Measurements from ENCODE around the genes DHDDS and ARID1A.

DNA sequence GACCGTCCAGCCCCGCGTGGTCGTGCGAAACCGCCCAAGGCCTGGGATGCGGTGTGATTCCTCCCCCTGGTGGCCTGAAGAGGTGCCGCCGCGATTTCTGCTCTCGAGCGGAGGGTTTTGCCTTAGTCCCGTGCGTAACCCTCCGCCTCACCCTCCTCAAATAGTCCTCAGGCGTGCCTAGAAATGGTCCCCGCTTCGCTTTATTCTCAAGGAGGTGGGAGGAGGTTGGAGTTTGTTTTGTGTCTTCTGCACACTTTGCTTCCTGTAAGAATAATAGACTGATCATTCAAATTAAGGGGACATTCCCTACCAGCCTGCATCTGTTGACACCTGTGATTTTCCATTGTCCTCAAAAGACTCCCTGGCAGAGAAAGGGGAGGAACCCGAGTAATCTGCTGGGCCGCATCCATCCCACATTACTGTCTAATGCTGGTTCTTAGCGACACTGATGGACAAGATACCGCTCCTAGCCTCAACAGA is 423 bp upstream of the PAFAH2 start:
- RRBS: no CpG with 5 or more reads among the region's 22 CpGs

GRCh38 chr1:26036028-26036294 is 10.0 kb downstream of the SLC30A2 start:
- RRBS: no CpG with 5 or more reads among the region's 20 CpGs

DNA sequence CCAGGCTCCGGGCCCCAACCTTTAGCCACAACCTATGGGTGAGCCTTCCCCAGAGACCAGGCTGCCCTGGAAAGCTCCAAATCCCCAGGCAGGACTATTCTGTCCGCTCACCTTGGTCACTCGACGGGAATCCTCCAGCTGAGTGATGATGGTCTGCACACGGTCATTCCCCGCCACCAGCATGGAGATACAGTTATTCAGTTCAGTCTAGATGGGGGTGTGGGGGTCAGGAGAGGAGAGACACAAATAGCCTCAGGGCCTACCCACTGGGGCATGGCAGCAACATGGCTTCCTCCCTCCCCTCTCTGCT is 7.3 kb downstream of the TRIM63 start:
- RRBS: 36% methylated on average over 1 of the region's 6 CpGs

DNA sequence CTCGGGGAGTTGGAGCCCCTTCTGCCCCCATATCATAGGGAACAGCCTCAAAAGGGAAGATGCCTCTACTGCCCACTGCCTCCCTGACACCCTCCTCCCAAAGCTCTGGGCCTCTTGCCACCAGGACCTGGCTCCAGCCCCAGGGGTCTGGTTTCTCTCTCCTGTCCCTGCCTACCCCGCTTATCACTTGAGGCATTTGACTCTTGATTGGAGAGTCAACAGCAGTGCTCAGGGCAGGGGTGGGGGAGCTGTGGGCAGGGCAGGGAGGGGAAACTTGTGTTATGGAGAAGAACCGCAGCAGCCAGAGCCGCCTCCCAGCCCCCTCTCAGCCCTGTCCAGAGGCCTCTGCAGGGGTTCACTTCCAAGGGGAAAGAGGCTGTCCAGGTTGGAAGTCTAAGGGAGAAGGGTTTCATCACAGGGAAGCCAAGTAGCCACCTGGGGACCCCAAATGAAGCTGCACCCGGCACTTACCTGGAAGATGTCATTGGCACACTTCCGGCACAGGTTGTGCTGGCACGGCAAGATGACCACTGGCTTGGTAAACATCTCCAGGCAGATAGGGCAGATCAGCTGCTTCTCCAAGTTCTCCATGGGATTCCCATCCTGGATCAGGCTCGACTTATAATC is 452 bp downstream of the TRIM63 start:
- RRBS: 75% methylated on average over 1 of the region's 8 CpGs

- RRBS: no CpG with 5 or more reads among the region's 7 CpGs
Observed at GRCh38 chr1:26160645-26161077, 1.8 kb downstream of the FAM110D start.

- RRBS: no CpG with 5 or more reads among the region's 4 CpGs
Observed at GRCh38 chr1:26282962-26283348, 3.1 kb downstream of the SH3BGRL3 start.

- RRBS: no CpG with 5 or more reads among the region's 7 CpGs
Observed at GRCh38 chr1:26305521-26306037, 857 bp downstream of the UBXN11 start.

DNA sequence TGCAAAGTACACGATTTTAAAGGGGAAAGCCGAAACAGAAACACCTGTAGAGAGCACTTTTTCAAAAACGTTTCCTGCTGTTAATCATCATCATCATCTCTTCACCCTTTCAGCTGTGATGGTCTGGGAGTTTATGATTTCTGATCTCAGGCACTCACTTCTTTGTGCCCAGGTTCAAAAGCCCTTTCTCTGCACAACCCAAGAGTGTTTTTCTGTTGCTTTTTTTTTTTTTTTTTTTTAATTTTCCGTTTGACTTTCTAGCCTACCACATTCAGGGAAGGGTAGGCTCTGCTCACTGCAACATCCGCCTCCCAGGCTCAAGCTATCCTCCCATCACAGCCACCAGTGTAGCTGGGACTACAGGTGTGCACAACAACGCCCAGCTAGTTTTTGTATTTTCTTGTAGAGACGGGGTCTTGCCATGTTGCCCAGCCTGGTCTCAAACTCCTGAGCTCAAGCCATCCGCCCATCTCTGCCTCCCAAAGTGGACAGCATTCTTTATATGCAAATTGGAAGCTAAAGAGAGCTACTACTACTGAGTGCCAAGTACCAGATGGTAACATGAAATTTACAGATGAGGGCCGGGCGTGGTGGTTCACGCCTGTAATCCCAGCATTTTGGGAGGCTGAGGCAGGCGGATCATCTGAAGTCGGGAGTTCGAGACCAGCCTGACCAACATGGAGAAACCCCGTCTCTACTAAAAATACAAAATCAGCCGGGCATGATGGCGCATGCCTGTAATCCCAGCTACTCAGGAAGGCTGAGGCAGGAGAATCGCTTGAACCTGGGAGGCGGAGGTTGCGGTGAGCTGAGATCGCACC is 1.2 kb upstream of the UBXN11 start:
- RRBS: no CpG with 5 or more reads among the region's 21 CpGs

- RRBS: no CpG with 5 or more reads among the region's 47 CpGs
Observed at GRCh38 chr1:26431857-26432489, at the start of gene DHDDS. Gene DHDDS, plus strand, starts transcription at chr1:26432321.

- RRBS: no CpG with 5 or more reads among the region's 3 CpGs
Observed at GRCh38 chr1:26486857-26487535, 14.8 kb downstream of the HMGN2 start.

DNA sequence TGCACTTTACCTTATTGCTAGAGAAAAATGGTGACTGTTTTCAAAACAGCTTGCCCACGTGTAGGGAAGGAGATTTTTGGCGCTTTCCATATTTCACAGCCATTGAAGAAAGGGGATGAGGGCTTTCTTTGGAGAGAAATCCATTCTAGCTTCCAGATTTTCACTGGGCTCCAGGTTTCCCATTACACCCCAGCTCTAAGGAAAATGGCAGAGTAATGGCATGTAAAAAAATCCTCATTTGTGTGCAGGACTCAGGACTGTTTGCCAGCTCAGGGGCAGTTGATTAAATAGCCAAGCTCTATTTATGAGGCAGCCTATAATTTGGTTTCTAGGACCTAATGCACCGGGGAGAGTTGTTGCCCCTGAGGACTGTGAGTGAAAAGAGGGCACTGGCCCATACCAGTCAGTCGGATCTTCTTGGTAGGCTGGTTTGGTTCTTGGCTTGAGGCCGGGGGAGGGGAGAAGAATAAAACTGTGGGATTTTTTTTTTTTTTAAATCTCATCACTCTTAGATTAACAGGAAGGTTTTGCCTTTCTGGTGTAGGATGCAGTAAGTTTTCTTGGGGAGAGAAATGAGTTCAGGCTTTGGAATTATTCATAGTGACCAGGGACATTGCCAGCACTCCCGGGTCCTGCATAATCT is 2.1 kb upstream of the ARID1A start:
- RRBS: no CpG with 5 or more reads among the region's 6 CpGs

GRCh38 chr1:26695843-26696602 is at the start of gene ARID1A:
Gene ARID1A, plus strand, starts transcription at chr1:26696015.
- RRBS: 1% methylated on average over 33 of the region's 92 CpGs

GRCh38 chr1:26774103-26775201 is 13.3 kb upstream of the PIGV start:
- RRBS: no CpG with 5 or more reads among the region's 24 CpGs

DNA sequence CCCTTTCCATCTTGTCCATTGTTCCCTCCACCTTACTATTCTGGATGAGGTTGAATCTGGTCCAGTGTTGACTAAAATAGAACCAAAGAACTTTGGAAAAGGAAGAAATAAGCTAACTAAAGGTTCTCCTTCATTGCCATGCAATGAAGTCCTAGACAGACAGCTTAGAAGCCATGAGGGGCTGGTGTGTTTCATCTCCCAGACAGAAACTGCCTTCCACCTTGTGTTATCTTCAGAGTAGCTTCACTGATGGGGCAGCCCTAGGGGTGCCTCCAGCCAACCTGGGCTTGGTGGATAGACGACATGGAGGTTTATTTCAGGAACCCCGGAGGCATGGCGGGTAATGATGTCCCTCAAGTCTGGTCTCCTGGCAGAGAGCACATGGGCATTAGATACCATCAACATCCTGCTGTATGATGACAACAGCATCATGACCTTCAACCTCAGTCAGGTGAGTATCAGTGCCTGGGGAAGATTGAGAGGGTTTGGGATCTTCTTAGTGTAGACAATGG is 12.4 kb upstream of the PIGV start:
- RRBS: no CpG with 5 or more reads among the region's 3 CpGs

DNA sequence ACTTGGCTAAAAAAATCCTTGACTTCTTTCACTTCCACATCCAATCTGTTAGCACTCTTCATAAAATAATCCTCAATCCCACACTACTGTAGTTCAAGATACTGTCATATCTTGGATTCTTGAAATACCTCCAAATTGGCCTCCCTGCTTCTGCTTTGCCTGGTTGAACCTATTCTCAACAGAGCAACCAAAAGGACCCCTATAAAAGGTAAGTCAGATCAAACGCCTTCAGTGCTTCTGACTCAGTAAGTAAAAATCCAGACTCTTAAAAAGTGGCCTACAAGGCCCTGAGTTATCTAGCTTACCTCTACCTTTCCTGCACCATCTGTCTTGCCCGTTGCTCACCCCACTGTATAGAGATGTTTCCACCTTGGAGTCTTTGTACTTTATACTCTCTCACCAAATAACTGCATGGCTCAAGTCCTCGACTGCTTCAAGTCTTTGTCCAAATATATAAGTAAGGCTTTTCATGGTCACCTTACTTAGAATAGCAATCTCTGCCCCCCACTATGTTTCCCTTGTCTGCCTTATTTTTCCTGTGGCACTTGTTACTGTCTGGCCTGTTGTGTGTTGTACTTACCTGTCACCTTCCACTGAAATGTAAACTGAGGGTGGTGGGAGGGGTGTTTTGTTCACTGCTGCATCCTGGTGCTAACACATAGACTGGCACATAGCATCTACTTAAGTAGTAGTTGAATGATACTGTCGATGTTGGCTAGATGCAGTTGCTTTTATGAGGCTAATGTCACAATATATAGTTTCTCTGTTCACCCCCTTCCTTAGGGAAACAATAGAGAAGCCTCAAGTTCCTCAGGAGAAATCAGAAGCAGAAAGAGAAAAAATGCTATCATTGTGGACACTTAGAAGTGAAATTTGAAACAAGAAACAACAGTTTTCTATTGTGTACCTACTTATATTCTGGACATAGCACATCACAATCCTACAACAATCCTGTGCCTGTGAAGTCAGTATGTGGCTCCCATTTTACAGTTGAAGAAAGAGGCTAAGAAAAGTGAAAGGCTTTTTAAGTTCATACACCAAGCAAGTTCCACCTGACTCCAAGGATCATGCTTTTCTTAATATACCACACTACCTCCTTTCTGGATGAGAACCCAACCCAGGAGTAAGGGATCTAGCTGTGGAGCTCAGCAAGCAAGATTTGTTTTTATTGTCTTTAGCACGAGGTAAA is 4.8 kb upstream of the PIGV start:
- RRBS: no CpG with 5 or more reads among the region's 5 CpGs

GRCh38 chr1:26785726-26786841 is 1.7 kb upstream of the PIGV start:
- RRBS: no CpG with 5 or more reads among the region's 6 CpGs

GRCh38 chr1:26828375-26829312 is 2.2 kb downstream of the ZDHHC18 start:
- RRBS: no CpG with 5 or more reads among the region's 10 CpGs

- RRBS: no CpG with 5 or more reads among the region's 11 CpGs
Observed at GRCh38 chr1:26849116-26849938, 13.6 kb upstream of the SFN start.

- RRBS: 95% methylated on average over 4 of the region's 31 CpGs
Observed at GRCh38 chr1:26863403-26863916, 511 bp downstream of the SFN start.